AG10803 (cell line): ENCODE results near the gene ZFAND3.

- RRBS = no CpG with 5 or more reads among the region's 5 CpGs
Observed at GRCh38 chr6:36944493-36944917, 10.0 kb upstream of the PI16 start.

DNA sequence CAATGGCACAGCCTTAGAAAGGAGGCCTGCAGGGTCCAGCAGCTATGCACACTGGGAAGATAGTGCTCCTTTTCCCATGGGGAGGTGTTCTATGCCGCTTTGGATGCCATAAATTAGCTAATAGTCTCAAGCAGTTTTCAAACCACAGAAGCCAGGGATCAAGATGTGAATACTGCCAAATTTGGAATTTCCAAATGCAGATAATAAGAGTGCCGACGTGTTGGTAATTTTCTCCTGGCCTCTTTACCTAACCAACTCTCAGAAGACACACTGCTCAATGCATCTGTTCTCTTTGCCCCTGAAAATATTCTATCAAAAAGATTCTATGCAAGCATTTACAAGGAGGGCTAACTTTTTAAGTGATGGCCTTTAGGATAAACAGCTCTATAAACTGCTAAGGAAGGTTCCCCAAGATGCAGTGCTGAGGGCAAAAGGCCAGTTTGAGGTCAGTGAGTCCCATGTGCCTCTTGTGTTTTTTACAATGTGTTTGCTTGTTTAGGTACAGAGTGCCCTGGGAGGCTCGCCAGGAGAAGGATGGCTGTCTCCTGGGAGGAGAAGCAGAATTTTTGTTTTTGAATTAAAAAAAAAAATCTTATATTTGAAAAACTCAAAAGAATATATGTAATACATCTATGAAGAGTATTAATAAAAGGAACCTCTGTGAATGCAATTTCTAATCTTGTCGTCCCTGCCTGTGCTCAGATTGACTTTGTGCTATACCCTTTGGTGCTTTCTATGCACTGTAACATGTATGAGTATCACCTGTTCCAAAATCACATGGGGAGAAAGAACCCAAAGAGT lies 12.9 kb downstream of the MTCH1 start:
- RRBS = no CpG with 5 or more reads among the region's 5 CpGs

DNA sequence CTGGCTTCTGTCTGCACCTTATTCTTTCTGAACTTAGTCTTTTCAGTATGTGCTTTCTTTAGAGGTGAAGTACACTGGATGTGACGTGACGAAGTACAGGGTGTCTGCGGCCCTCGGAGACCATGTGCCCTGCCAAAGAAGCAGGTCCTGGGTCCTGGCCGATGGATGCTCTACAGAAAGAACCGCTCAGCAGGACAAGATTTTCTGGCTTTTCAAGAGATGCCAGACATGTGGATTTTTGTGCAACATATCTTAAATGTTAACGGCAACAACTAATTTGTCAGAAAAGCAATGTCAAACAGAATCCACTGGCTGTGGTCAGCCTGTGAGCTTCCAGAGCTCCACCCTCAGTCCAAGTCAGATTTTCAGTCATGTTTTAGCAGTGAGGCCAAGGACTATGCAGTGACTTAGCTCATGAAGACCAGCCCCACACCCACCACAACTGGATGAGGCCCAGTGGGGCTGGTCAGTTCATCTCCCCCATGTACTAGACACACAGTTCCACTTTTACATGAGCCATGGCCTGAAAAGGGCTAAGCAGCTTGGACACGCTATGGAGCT lies 11.0 kb downstream of the MTCH1 start:
- RRBS = no CpG with 5 or more reads among the region's 8 CpGs

DNA sequence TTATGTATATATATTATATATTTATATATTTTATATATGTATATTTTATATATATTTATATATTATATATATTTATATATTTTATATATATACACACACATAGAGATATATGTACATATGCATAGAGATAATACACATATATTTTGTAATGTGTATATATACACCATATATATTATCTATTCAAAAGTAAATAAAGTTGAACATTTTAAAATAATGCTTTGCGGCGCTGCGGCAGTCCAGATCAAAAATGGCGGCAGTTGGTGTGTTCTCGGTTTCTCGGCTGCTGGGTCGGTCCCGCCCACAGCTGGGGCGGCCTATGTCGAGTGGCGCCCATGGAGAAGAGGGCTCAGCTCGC lies 39.1 kb downstream of the FGD2 start:
- RRBS = no CpG with 5 or more reads among the region's 12 CpGs

DNA sequence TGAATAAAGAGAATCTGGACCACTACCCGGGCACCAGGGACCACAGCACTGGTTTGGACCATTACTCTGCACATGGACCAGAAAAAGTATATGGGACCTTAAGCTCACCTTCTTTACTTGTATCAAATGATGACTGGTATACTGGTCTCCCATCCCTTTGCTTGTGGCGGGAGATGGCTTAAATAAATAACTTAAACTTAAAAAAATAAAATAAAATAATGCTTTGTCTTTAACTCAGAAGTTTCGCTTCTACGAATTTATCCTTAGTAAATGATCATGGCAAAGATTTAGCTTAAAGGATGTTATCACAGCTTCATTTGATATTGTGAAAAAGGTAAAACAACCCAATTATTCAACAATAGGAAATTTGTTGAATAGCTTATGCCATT lies 39.7 kb downstream of the FGD2 start:
- RRBS = no CpG with 5 or more reads among the region's 4 CpGs

- RRBS = no CpG with 5 or more reads among the region's 10 CpGs
Observed at GRCh38 chr6:37103182-37104058, 66.5 kb upstream of the PIM1 start.

DNA sequence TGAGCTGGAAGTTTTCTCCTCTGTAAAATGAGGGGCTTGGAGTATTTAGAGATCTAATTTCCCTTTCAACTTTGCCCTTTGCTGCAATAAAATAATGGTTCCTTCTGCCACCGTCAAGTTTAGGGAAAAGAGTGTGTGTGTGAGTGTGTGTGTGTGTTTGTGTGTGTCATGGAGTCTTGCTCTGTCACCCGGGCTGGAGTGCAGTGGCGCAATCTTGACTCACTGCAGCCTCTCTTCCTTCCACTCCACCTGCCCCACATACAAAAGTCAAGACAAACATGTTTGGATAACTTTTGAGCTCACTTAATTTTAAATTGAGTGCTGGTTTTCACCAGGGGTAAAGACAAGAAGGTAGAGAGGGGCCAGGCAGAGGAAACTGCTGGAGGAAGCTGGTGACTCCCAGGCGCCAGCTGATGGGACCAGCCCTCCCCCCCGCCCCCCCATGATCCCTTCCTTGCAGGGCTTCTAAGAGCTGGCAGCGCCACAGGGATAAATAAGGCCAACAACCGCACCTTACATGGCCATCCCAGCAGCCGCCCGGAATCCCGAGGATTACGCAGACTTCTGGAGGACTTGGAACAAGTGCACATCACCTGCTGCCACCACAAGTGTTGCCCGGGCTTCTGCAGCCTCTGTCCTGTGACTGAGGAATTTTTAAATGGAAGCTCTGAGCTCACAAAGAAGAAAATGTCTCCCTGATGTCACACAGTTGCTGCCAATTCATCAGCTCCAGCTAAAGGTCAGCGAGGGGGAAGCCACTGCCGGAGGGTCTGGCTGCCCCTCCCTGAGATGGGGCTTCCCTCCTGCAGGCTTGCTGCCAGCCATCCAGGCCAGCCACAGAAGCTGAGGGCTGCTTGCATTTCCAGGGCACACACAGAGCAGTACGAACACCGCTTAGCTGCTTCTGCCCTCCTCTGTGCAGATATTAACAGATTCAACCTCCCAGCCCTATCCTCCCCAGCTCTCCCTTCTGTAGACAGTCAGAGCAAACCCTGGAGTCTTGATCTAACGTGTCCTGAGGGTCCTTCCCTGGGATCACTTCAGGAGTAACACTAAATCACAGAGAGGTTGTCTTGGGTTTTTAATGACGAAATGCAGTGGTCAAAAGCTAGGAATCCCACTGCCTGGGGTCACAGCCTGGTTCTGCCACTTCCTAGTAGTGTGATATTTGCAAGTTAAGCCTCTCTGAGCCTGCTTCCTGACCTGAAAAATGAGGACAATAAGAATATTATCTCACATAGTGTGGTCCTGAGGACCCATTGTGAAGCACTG lies 38.7 kb upstream of the PIM1 start:
- RRBS = 7% methylated on average over 4 of the region's 18 CpGs

DNA sequence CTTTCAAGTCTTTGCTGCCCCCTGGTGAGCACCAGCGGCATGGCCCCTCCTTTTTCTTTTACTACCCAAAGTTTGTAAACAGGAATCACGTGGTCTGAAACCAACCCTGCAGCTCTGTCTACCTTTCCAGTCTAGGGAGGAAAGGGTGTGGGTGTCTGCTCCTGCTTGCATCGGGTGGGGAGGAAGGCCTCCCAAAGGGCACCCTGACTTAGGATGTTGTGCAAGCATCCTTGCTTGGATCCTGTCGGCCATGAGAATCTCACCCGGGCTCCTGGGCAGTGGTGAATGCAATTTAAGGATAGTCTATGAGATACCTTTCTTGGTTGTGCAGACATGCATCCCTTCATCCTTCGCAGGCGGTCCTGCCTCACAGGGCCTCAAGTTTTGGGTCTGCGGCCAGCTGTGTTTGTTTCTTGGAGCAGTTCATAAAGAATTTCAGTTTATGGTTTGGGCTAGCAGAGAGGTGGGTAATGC lies 2.4 kb downstream of the PIM1 start:
- RRBS = no CpG with 5 or more reads among the region's 8 CpGs

- RRBS = no CpG with 5 or more reads among the region's 13 CpGs
Observed at GRCh38 chr6:37481963-37482730, 17.5 kb downstream of the CCDC167 start.

GRCh38 chr6:37559947-37560387 lies 60.3 kb upstream of the CCDC167 start:
- RRBS = no CpG with 5 or more reads among the region's 9 CpGs

- RRBS = 3% methylated on average over 11 of the region's 27 CpGs
Observed at GRCh38 chr6:37566037-37566729, 66.5 kb upstream of the CCDC167 start.

GRCh38 chr6:37704962-37706200 lies 7.7 kb upstream of the MDGA1 start:
- RRBS = 8% methylated on average over 7 of the region's 52 CpGs

GRCh38 chr6:37784435-37785164 lies 34.9 kb upstream of the ZFAND3 start:
- RRBS = no CpG with 5 or more reads among the region's 12 CpGs

DNA sequence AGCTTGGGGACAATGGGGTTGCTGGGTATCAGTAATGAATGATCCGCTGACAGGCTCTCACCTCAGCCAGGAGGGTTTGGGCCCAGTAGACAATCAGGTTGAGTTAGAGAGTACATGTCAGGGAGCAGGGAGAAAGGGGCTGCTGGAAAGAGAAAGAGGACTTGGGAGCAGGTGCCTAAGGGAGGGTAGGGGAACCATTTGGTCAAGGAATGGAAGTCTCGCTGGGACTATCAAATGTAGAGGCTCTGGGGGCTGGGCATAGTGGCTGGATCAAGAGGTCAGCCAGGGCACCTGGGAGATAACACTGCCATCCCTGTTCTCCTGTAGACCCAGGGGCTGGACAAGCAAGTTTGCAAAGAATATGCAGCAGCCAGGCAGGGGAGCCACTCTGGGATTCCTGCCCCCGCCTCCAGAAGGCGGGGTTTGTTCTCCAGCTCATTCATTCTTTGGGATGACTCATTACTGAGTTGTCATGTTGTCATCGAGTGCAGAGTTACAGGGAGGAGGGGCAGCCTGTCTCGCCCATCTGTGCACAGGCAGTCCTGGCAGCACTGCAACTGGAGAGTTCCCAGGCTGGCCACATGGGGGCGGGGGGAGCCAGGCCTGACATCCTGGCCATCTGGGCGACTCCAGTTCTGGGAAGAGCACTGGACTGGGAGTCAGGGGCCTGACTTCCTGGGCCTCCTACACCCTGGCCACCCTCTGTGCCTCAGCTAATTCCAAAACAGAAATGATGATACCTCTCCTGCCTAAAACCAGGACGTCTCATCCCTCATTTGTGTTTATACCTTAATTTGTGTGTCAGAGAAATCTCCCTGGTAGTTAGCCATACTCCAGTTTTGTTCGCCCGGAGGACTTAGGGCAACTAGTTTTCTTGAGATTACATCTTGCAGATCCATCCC lies 28.2 kb upstream of the ZFAND3 start:
- RRBS = no CpG with 5 or more reads among the region's 11 CpGs

GRCh38 chr6:37819277-37820148 lies at the start of gene ZFAND3:
Gene ZFAND3, plus strand, starts transcription at chr6:37819727.
- RRBS = 2% methylated on average over 38 of the region's 105 CpGs

- RRBS = no CpG with 5 or more reads among the region's 17 CpGs
Observed at GRCh38 chr6:37931276-37932206, 112.0 kb downstream of the ZFAND3 start.

DNA sequence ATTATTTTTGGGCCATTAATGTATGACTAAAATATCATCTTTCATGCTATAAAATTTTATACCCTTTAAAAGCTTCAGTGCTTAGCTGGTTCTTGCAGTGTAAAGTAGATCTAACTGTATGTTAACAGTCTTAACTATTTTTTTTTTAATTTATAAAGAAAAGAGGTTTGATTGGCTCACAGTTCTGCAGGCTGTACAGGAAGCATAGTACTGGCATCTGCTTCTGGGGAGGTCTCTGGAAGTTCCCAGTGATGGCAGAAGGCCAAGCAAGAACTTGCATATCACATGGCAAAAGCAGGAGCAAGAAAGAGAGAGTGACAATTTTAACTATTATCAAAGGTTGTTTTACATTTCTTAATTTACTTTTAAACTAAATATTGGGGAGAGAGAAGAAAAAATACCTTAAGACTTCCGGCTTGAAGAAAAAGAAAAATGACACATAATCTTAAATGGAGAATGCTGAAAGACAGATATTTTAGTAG lies 120.9 kb downstream of the ZFAND3 start:
- RRBS = no CpG with 5 or more reads among the region's 1 CpG

DNA sequence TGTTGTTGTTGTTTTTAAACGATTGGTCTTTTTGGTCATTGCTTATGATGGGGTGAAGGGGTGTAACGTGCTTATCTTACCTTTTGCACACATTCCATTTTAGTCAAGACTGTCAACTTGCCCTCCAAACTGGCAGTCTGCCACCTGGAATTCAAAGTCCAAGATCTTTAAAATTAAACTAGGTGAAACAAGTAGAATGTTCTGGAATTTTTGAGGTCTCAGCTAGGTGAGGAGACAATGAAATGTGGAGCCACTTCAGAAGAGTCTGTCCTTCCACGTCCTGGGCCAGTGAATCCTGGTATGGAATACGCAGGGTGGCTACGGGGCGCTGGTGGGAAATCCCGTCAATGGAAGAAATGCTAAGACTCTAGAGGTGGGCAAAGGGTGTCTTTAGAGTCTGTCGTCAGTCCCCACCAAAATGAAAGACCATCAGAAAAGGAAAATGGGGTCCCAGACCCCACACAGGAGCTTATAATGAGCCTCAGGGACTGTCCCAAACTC lies 344.7 kb downstream of the ZFAND3 start:
- RRBS = no CpG with 5 or more reads among the region's 8 CpGs

DNA sequence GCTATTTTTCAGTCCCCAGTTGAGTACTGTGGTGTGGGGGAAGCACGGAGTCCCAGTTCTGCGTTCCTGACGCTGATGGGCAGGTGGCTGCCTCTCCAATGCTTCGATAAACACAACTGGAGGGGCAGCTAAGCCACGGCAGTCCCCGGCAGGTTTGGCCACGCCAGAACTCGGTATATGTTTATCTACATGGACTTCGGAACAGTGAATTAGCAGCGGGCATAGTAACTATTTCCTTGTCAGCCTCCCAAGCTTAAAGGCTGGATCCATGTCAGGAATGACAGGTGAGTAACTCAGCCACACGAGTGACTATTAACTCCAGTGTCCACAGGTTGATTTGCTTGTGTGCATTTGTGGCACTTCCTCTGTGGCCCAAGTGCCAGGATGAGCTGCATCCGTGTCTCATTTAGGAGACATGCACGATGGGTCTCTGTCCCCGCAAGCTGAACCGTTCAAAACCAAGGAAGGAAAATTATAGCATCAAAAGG lies 354.5 kb downstream of the ZFAND3 start:
- RRBS = no CpG with 5 or more reads among the region's 15 CpGs